Frontal cortex (tissue), 2 donors: ENCODE results near the genes SPATA31D4 and SPATA31D3.

DNA sequence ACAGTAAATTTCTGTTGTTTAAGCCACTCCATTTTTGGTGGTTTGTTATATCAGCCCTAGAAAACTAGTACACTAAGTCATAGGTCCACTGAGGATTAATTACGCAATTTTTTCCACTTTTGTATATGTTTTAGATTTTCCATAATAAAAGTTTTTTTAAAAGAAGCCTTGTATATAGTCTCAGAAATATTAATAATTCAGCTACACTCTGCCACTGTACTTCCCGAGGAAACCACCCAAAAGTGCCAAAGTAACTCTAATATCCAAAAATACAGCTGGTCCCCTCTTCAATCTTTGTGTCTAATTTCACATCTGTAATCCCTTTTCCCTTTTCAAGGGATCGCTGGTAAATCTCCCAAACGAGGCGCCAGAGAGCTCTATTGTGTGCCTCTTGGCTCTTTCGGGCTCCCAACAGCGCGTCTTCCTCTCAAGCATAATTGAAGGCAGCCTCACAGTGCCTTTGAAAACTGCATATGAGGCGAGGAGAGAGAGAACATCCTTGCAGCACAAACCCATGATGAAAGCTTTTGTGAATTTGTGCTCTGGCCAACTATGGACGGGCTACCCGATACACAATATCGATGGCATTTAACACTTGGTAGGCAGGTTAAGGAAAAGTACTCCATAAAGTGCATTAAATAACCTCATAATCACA, 32.6 kb downstream of the PRUNE2 start:
- RAMPAGE, long total RNA, result no peak

- RAMPAGE, long total RNA, result no peak
Measured at GRCh38 chr9:77016754-77017107, 2.7 kb upstream of the FOXB2 start.

- RAMPAGE, long total RNA, result no peak
Measured at GRCh38 chr9:77177828-77178419, 590 bp downstream of the VPS13A start.

- RAMPAGE, long total RNA, result no peak
Measured at GRCh38 chr9:77858541-77859544, 172.8 kb downstream of the GNAQ start.

DNA sequence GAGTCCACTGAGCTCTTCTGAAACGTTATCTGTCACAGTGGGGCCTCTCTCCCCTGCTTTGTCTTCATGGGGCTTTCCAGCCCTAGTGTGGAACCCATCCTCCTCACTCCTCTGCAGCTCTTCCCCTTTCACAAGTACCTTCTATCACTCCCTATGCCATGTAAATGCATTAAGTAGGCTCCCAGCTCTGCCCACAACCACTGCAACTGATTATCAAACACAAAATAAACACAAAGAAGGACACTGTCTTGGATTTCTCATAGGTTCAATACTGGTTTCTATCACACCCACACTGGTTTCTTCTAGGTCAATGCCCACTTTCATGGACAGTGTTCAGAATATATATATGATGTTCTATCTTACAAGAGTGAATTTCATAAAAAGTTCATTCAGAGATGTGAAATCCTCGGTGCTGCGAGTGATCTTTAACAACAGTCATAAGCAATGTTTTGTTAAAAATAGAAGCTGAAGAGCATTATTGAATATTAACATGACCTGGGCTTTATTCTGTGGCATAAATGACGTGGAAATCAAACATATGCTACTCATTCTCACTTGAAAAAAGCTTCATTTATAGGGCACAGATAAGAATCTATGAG, 139.3 kb downstream of the GNAQ start:
- RAMPAGE, long total RNA, result no peak

GRCh38 chr9:77950154-77950825, 81.3 kb downstream of the GNAQ start:
- RAMPAGE, long total RNA, result no peak

DNA sequence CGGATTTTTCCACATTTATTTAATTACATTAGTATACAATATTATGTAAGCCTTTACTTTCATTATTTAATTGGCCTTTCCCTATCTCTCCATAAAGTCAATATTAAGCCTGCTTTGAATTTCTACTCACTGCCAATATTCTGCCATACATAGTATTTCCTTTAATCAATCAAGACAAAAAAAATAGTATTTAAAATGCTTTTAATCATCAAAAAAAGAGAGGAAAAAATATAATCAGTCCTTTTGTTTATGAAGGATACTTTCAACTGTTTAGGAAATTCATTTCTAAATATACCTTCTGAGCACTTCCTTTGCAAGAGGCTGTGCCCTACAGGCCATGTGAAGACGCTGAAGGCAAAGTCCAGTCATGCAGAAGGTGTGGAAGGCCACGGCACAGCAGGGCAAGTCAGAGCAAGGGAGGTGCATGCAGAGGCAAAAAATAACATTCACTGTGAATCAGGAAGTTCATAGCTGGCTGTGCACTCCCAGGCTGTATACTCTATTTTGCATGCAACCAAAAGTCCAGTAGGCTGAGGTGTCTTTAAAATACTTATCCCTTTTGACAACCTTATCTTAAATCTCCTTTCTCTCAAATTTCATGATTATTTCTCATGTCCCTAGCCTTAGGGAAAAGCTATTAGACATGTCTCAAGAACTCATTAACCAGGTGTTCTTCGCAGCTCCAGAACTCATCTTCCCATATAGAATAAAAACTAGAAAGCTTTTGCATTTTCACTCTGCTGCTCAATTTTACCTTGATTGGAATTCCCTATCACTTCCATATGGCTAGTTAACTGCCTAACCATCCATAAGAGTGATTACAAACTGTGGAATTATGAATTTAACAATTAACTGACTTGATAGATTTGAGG, 50.3 kb downstream of the GNAQ start:
- RAMPAGE, long total RNA, result no peak

DNA sequence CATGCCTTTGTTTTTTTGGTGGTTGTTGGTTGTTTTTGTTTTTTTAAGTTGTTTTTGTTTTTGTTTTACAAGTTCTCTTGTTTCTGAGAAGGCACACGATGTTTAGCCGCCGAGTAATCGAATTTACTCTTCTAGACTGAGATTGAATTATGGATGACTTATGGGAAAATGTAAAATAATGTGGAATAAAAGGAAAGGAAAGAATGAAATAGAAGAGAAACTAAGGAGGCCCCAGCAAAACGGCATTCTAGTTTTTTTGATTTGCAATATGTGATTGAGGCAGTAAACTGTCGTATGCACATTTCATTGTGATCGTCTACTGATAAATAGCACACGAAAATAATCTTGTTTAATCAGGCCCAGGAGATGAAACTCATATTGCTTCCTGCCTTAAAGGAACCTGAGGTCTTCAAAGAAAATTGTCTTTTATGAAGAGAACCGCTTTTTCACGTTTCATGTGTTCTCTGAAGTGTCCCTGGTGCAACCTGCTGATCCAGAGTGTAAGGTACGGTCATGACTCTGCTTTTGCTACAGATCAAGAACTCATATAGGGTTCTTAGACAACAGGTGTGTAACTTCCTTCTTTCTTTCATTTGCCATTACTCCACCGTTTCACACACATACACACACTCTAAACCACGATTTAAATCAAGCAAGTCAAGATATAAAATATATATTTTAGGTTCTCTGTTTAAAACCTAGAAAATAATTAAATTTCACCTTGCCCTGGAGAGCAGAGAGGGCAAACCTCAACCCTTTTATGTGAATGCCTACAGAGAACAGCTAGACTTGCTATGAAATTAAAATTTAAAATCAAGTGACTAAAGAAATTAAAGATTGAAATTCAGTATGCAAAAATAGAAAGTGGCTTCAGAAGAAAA, 1.4 kb upstream of the GNAQ start:
- RAMPAGE, long total RNA, result no peak

- RAMPAGE, long total RNA, result no peak
Measured at GRCh38 chr9:78188476-78188779, 47.4 kb upstream of the CEP78 start.

DNA sequence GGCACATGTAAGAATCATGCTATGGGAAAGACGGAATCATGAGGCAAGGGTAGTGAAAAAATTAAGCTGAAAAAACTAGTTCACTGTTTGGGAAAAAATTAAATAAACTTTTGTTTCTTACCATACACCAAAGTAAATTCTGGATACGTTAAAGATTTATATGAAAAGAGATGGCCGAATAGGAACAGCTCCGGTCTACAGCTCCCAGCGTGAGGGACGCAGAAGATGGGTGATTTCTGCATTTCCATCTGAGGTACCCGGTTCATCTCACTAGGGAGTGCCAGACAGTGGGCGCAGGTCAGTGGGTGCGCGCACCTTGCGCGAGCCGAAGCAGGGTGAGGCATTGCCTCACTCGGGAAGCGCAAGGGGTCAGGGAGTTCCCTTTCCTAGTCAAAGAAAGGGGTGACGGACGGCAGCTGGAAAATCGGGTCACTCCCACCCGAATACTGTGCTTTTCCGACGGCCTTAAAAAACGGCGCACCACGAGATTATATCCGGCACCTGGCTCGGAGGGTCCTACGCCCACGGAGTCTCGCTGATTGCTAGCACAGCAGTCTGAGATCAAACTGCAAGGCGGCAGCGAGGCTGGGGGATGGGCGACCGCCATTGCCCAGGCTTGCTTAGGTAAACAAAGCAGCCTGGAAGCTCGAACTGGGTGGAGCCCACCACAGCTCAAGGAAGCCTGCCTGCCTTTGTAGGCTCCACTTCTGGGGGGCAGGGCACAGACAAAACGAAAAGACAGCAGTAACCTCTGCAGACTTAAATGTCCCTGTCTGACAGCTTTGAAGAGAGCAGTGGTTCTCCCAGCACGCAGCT, 132.8 kb upstream of the TLE4 start:
- RAMPAGE, long total RNA, result no peak

- RAMPAGE, long total RNA, result no peak
Measured at GRCh38 chr9:79583909-79584580, 12.3 kb downstream of the TLE4 start.

DNA sequence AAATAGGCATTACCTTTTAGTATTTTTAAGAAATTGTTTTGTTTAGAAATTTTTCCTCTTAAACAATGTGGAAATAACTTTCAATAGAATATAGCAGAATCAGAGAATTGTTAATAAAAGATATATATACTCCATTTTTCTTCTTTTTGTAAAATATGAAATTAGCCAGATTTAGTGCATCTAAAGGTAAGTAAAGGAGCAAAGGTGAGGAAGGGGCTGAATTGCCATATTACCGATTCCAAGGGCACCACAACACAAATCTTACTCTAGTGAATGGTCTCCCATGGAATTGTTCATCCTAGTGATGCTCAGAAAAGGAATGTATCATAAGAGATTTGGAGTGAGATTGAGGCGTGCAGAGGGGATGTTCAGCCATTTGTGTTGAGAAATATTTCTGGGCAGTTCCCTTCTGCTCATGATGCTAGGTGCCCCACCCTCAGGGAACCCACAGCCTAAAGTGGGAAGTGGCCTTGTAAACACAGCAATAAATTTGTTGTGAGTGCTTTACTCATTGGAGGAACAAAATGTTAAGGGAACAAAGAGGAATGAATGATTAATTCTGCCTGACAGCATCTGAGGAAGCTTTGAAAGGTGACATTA, 129.8 kb downstream of the TLE4 start:
- RAMPAGE, long total RNA, result no peak

GRCh38 chr9:80134443-80134845, 562.7 kb downstream of the TLE4 start:
- RAMPAGE, long total RNA, result no peak

DNA sequence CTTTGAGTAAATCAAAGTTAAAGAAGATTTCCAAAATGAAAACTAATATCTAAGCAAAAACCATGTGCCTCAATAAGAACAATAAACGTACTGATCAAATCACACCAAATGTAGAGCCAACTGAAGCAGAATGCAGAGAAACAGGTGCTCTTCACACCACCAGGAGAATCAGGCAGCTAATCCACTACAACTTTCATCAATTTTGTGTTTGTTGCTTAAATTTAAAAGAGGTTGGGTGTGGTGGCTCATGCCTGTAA, 383.3 kb downstream of the TLE1 start:
- RAMPAGE, long total RNA, result no peak

- RAMPAGE, long total RNA, result no peak
Measured at GRCh38 chr9:81371869-81372158, 317.5 kb downstream of the TLE1 start.

DNA sequence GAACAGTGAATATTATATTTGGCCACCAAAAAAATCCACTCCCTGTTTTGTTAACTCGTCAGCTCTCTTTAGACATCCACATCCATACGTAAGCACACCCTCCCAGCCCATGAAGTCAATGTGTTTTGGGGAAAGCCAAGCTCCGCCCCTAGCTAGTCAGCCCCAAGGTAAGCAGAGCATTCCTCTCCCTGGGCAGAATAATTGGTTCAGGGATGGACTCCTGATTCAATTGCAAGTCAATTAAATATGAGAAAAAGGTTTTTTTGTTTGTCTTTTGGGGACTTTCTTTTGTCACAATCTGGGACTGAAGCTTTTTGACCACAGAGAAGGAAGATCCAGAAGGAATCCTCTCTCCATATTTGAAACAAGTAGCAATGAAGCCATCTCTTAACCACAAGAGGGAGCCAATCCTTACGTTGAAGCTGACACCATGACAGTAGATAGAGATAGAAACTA, 166.6 kb downstream of the TLE1 start:
- RAMPAGE, long total RNA, result no peak

GRCh38 chr9:81686670-81687040, 2.7 kb downstream of the TLE1 start:
- RAMPAGE, long total RNA, result no peak

DNA sequence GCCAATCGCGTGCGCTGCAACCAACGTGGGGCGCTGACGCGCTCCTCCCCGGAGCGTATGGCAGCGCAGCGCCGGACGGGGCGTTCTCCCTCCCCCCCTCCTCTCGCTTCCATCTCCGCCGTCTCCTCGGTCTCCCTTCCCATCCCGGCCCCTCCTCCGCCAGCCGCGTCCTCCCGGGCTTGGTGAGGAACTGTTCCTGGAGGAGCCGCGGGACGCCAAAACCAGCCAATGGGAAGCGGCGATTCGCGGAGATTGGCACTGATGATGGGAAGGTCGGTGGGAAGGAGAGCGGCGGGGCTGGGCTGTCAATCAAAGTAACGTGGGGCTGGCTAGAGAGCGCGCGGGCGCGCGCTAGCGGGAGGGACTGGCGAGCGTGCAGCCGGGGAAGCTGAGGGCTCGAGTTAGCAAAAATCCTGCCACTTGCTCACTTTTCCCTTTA, 360 bp upstream of the TLE1 start:
- RAMPAGE, long total RNA, result no peak

- RAMPAGE, long total RNA, result no peak
Measured at GRCh38 chr9:81928179-81928657, at the start of gene SPATA31D4. TSS of gene SPATA31D4 (plus strand) at chr9:81928428.

- RAMPAGE, long total RNA, result no peak
Measured at GRCh38 chr9:81943168-81943734, at the start of gene SPATA31D3. TSS of gene SPATA31D3 (plus strand) at chr9:81943500.